Neural progenitor cell (in vitro differentiated cells): Measurements from ENCODE around the genes HDAC4 and AQP12A.

GRCh38 chr2:239075662-239076504 lies 228.0 kb downstream of the TWIST2 start:
- RAMPAGE, long total RNA = no peak

DNA sequence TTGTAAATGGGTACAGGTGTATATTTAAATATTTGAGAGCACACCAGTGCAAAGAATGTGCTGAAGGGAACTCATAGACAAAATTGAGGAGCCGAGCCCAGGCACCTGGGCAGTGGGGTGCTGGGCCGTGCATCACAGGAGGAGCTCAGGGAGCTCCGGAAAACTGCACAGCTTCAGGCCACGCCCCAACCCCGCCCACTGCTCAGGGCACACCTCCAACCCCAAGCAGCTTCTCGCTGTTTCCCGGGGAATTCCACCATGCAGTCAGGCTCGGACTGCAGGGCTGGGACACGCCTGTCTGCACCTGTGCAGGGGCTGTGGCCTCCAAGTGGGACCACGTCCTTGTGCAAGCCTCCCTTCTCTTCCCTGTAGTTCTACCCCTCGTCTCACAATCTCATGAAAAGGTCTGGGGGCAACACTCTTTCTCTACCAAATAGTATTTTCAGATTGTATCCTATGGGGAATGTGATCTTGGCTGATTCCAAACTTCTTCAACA lies 243.0 kb downstream of the HDAC4 start:
- RAMPAGE, long total RNA = no peak

GRCh38 chr2:239259519-239260197 lies 141.2 kb downstream of the HDAC4 start:
- RAMPAGE, long total RNA = no peak

GRCh38 chr2:239280912-239281792 lies 119.7 kb downstream of the HDAC4 start:
- RAMPAGE, long total RNA = no peak

DNA sequence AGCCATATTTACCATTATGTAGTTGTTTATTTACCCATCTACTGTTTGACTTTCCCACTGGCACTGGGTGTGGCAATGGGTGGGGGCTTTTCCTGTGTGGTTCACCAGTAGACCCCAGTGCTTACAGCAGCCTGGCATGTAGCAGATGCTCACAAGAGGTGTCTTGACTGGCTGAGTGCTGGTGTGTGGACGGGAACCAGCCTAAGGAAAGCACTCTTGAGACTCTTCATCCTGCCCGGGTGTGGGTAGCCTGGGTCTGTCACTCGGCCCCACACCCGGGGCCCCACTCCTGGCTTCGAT lies 78.3 kb downstream of the HDAC4 start:
- RAMPAGE, long total RNA = no peak

- RAMPAGE, long total RNA = no peak
Measured at GRCh38 chr2:239345541-239346580, 55.0 kb downstream of the HDAC4 start.

DNA sequence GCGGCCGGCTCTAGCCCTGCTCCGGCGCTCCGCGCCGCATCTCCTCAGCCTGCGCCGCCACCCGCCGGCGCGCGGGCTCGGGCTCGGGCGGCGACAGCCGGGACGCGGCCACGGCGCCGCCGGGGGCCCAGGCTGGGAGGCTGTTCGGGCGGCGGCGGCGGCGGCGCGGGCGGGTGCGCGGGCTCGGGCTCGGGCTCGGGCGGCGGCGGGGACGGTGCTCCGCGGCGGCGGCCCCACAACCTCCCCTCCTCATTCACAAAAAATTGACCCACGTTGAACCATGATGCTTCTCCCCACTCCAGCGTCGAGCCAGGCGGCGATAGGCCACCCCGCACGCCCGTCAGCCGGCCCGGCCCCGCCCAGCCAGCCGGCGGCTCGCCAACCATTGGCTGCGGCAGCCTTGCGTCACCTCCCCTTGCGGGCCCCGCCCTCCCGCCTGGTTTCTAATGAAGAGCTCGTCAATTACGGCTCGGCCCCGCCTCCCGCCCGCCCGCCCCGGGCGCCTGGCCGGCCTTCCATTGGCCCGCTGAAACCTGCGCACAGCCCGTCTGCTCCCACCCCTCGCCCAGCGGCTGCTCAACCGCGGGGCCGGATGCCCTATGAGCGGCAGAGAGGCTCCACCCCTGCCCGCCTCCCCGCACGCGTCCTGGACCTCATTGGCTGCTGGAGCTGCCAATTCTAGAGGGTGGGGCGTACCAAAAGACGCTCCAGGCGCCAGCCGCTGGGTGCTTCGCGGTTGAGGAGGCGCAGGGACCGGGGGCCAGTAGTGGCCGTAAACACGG lies at the start of gene HDAC4:
TSS of gene HDAC4 (minus strand) at position 315 of the 782 bp plus-strand sequence.
- RAMPAGE, long total RNA = no peak

DNA sequence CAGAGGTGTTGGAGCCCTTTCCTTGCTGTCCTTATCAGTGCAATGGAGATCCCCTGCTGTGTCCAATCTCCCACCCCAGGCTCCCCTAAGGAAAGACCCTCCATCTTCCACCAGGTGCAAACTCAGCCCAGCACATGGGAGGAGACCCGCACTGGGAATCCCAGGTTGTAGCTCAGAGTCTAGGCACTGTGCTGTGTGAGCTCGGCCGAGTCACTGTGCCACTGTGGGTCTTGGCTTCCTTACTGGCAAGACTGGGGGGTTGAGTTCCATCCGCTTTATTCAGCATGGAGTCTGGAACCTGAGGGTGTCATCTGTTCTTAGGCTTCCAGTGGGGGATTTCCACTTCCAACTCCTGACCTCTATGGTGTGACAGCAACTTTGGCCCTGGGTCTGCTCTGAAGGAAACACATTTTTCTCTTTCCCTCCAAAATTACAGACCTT lies 237.1 kb upstream of the HDAC4 start:
- RAMPAGE, long total RNA = no peak

GRCh38 chr2:240426750-240427336 lies 8.6 kb upstream of the GPC1 start:
- RAMPAGE, long total RNA = no peak

DNA sequence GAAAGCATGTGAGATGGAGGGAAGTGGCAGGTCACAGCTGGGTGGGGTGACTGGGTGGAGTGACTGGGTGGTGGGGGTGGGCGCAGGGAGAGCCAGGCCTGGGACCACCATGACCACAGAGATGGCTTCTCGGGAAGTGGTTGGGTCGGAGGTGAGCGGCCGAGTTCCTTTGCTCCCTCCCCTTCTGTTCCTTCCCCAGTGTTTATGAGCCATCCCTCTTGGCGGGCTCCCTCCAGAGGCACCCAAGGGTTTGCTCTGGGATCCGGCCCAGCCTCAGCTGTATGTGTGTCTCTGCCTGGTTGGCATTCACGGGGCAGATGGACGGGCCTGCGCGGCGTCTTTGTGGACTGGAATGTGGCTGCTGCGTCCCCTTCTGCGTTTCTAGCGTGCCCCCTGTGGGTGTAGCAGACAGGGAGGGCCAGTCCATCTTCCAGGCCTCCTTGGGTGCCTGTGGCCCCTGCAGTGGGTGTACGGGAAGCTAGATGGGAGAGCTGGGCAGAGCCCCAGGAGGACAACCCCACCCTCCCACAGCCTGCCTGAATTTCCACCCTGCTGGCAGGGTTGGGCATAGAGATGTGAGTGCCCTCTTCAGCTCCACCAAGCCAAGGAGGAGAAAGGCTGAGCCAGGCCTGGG lies 15.6 kb downstream of the GPC1 start:
- RAMPAGE, long total RNA = no peak

DNA sequence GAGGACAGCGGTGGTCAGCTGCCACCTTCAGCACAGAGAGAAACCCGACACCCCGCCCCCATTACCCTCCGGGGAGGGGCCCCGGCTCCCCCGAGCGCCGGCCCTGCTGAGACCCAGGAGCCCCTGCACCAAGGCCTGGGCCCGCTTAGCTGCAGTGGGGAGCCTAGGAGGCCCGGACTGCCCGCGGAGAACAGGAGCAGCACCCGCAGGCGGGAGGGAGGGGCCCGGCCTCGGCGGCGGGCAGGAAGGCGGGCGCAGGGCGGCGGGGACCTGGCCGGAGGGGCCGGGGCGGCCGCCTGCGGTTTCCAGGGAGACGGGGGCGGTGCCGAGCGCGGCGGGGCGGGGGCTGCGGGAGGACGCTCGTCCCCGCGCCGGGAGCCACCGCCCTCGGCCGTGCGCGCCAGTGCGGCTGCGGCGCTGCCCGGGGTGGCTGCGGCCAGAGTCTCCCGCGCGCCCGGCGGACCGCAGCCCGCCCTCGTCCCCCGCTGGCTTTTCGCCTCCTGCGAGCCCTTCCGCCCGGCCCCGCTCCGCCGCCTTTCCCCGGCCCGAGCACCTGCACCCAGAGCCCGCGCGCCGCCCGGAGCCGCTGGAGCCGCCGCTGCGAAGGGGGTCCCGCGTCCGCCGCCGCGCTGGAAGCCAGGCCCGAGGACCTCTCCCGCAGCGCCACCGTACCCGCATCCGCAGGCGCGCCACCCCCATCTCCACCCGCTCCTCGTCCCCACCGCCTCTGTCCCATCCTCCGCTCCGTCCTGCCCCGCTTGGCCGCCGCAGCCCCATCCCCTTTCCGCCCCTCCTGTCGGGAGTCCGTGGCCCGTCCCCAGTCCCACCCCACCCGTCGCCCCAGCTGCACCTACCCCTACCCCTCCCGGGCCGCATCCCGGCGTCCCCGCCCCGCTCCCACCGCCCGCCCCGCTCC lies 17.2 kb downstream of the GPC1 start:
- RAMPAGE, long total RNA = no peak

GRCh38 chr2:240497433-240498307 lies 60.1 kb downstream of the ANKMY1 start:
- RAMPAGE, long total RNA = no peak

- RAMPAGE, long total RNA = no peak
Measured at GRCh38 chr2:240540218-240541070, 17.3 kb downstream of the ANKMY1 start.

GRCh38 chr2:240565371-240566124 lies 2.7 kb upstream of the RNPEPL1 start:
- RAMPAGE, long total RNA = no peak

- RAMPAGE, long total RNA = no peak
Measured at GRCh38 chr2:240581786-240582291, 4.7 kb upstream of the CAPN10 start.

DNA sequence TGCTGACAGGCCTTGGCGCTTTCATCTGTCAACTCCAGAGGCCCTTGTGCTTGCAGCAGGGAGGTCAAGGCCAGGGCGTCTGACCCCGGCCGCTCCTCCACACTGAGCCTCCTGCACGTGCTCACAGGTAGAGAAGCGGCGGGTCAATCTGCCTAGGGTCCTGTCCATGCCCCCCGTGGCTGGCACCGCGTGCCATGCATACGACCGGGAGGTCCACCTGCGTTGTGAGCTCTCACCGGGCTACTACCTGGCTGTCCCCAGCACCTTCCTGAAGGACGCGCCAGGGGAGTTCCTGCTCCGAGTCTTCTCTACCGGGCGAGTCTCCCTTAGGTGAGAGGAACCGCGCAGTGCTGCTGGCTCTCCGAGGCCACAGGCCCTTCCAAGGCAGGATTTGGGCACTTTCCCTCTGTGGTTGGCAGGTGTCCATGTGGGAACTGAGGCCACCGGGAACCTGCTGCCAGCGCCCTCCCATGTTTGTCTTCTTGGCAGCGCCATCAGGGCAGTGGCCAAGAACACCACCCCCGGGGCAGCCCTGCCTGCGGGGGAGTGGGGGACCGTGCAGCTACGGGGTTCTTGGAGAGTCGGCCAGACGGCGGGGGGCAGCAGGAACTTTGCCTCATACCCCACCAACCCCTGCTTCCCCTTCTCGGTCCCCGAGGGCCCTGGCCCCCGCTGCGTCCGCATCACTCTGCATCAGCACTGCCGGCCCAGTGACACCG lies 9.8 kb downstream of the CAPN10 start:
- RAMPAGE, long total RNA = no peak

DNA sequence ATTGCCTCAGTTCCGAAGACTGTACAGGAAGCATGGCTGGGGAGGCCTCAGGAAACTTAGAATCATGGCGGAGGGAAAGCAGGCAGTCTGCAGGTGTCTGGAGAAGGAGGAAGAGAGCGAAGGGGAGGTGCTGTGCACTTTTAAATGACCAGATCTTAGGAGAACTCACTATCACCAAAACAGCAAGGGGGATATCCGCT lies 13.5 kb downstream of the CAPN10 start:
- RAMPAGE, long total RNA = no peak

DNA sequence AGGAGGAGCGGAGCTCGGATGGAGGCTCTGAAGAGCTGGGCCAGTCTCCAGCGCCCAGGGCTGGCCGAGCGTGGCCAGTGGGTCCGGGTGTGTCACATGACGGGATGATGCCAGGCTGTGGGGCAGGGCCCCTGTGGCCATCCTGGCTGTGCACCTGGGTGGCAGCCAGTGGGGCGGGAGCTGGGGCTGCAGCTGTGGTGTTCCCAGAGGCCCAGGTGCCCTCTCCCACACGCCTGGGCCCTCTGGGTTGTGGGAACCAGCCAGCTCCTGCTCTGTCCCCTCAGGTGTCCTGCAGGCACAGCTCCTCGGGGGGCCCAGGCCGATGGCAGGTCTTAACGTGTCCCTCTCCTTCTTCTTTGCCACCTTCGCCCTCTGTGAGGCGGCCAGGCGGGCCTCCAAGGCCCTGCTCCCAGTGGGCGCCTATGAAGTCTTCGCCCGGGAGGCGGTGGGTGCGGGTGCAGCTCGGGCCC lies at the start of gene AQP12A:
TSS of gene AQP12A (plus strand) at position 275 of the 470 bp plus-strand sequence.
- RAMPAGE, long total RNA = no peak

DNA sequence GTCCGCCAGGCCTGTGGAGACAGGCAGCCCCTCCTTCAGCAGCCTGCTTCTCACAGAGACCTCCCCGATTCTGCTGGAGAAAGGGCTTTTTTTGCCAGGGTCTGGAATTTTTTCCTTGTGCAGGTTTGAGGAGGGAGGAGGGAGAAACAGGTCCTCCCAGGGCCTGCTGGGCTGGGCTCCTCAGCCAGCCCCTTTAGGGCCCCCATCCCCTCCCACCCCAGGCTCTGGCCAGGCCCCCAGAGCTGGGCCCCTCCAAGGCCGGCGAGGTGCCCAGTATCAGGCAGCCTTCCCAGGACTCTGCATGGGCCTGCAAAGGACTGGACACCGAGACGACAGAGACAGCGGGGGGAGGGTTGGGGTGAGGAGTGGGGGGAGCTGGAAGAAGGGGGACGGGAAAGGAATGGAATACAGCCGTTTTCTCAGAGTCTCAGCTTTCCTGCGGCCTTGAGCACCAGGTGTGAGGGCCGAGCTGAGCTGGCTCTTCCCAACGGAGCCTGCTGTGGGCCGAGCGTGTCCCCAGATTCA lies 27.8 kb downstream of the KIF1A start:
- RAMPAGE, long total RNA = no peak

DNA sequence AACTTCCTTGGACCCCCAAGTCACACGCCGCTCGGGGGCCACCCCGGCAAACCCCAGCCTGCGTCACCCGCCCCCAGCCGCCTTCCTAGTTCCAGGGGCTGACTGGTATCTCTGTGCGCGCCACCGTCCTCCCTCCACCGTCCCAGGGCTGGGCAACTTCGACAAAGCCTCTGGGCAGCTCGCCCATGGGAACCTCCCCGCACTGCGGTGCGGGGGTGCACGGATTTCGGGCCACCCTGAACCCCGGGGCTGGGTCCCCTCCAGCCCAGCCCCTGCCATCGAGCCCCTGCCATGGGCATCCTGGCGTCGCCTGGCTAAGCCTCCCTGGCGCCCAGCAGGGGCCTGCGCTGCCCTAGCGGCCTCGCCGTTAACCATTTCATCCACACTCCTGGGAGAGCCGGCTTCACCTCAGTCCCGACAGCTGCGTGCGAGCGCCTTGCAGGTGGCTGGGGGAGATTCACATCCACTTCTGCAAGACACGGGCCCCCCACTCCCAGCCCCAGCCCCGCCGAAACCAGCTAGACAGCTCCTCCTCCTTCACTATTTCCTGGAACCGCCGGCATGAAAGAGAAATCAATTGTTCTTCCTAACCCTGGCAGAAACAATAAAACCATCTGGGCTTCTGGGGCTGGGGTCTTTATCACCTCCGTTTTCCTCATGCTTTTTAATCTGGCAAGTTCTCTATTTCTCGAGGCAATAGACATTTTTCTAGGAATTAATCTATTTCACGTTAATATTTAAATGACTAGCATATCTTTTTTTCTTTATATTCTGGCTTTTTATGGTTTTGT lies 1.1 kb upstream of the KIF1A start:
- RAMPAGE, long total RNA = no peak